Lung (tissue), 4 donors: ENCODE measurements around a stretch of chr14.

- PRO-cap: unidirectional peak, minus-strand start at chr14:90759155
- RAMPAGE, long total RNA: no peak
- RRBS: no CpG with 5 or more reads among the region's 22 CpGs
Observed at GRCh38 chr14:90758800-90760088, 57.0 kb downstream of the TTC7B start.

GRCh38 chr14:91090572-91091179 lies 23.2 kb upstream of the DGLUCY start:
- PRO-cap: no peak
- RAMPAGE, long total RNA: no peak
- RRBS: no CpG with 5 or more reads among the region's 1 CpG

DNA sequence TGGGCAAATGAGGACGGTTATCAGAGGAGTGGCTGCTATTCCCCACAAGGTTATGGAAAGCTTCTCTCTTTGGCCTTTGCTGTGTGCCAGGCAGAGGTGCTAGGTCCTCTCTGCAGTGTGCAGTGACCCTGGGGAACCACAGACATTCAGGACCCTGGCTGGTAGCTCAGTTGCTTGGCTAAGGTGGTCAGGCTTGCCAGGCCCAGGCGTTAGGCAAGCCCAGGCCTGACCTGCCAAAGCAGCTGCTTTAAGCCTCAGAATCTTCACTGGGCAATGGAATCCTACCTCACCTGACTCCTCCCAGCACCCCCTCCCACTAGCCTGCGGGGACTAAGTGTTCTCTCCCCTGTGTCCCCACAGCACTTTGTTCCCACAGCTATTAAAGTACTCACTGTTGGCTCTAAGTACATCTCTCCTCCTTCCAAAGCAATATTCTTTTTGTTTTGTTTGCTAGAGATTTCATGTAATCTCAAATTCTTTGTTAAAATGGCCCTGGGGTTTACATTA lies 44.2 kb downstream of the DGLUCY start:
- PRO-cap: no peak
- RAMPAGE, long total RNA: no peak
- RRBS: no CpG with 5 or more reads among the region's 3 CpGs

DNA sequence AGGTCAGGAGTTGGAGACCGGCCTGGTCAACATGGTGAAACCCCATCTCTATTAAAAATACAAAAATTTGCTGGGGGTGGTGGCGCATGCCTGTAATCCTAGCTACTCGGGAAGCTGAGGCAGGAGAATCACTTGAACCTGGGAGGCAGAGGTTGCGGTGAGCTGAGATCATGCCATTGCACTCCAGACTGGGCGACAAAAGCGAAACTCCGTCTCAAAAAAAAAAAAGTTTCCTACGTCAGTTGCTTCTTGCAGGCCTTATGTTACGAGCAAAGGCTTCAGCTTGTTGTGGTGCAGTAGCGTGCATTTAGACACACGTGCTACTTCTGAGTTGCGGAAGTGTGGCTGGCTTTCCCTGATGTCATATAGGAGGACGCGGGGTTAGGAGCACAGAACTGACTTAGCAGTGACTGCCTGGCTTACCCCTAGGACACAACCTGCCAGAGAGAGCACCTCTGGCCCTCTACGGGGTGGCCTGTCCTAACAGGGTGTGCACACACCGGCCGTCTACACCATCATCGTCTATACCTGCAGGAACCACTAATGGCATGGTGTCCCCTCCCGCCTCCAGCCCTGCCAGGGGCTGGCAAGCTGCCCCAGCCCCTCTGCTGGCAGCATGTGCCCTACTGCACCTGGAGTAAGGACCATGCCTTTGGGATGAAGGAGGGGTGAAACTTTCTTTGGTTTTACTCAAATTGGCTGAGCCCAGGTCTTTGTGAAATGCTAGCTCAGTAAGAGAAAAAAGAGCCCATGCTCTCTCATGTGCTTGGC lies 1.6 kb upstream of the GPR68 start:
- PRO-cap: no peak
- RAMPAGE, long total RNA: no peak
- RRBS: no CpG with 5 or more reads among the region's 19 CpGs

DNA sequence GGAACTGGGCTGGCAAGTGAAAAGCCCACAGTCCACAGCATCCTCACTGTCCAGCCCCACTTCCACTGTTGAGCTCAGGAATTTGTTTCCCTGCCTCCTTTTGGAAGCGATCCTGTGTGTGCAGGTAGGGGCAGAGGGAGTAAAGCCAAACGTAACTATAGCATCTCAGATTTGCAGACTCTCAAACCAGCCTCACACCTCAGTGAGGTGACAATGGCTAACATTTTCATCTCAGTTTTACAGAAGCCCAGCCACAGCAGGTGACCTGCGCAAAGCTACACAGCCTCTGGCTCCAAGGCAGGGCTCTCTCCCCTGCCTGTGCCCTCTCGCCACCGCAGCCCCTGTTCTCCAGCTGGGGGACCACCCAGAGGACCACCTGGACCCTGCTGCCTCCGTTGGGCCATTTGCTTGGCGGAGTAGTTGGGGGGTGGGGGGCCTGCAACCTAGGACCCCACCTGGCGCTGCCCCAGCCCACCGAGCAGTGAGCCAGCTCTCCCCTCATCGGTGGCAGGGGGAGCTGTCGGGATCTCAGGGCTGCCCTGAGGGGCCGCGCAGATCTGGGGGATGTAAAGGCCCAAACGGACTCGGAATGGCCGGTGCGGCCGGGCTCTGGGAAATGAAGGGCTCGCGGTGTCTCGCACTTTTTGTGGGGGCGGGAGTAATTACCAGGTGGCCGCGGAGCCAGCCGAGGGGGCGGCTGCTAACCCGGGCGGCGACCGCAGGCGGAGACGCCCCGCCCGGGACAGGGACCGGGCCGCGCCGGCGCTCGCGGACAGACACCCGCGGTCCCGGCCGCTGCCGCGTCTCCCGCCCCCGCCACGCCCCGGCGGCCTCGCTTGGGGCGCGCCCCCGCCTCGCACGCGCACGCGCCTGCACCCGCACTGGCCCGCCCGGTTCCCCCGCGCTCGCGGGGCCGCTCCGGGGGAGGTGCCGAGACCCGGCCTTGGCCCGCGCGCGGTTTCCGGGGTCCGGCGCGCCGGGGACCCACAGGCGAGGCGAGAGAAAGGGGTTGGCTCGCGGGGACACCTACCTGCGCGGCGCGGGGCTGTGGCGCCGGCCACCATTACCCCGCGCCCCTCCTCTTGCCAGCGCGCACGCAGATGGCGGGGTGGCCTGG lies 8.5 kb upstream of the GPR68 start:
- PRO-cap: no peak
- RAMPAGE, long total RNA: no peak
- RRBS: under 1% methylated on average over 39 of the region's 97 CpGs

GRCh38 chr14:91387539-91387966 lies 30.1 kb downstream of the CCDC88C start:
- PRO-cap: no peak
- RAMPAGE, long total RNA: no peak
- RRBS: no CpG with 5 or more reads among the region's 9 CpGs

DNA sequence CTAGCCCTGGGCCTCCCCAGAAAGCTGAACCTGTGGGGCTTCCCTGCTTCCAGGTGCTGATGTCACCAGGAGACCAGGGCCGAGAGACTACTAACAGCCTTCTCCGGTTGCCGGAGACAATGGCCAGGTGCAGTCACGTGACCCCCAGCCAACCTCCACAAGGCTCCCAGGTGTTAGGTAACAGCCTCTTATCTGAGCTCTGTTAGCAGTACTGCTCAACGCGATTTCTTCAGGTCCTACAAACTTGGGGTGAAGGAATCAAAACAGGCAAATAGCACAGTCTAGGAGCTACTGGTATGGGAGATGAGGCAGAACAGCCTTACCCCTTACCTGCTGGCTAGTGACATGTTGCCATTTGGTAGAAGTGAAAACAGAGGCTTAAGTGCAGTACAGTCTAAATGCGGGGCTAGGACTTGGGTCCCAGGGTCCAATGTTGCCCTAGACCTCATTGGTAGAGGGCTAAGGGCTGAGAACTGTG lies 3.9 kb downstream of the CCDC88C start:
- PRO-cap: no peak
- RAMPAGE, long total RNA: no peak
- RRBS: no CpG with 5 or more reads among the region's 7 CpGs

DNA sequence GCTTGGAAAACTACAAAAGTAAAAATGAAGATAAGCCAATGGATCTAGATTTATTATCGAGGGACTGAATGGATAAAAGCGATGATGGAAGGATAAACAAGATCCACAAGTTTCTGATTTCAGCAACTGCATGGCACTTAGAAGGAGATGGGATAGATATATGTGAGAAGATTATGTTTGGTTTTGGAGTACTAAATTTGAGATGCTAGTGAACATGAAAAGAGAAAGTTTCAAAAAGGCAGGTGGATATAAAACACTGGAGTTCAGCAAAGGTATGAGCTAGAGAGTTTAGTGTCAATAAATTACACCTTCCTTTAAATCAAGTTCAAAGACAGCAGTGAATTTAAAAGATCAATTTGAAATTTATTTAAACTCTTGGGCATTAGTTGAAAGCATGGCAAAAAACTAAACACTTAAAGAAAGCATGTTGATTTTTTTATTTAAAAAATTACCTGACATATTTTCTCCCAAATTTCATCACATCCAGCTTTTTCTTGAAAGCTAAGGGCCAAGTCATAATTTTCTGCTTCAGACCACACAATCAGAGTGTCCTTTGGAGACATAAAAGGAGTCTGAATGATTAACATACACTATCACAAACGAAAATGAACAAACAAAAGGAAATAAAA lies 24.8 kb downstream of the PPP4R3A start:
- PRO-cap: no peak
- RAMPAGE, long total RNA: no peak
- RRBS: no CpG with 5 or more reads among the region's 3 CpGs

DNA sequence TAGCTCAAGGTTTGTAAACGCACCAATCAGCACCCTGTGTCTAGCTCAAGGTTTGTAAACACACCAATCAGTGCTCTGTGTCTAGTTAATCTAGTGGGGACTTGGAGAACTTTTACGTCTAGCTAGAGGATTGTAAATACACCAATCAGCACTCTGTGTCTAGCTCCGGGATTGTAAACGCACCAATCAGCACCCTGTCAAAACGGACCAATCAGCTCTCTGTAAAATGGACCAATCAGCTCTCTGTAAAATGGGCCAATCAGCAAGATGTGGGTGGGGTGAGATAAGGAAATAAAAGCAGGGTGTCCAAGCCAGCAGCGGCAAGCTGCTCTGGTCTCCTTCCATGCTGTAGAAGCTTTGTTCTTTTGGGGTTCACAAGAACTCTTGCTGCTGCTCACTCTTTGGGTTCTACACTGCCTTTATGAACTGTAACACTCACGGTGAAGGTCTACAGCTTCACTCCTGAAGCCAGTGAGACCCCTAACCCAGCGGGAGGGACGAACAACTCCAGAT lies 68.6 kb upstream of the PPP4R3A start:
- PRO-cap: no peak
- RAMPAGE, long total RNA: no peak
- RRBS: no CpG with 5 or more reads among the region's 9 CpGs

DNA sequence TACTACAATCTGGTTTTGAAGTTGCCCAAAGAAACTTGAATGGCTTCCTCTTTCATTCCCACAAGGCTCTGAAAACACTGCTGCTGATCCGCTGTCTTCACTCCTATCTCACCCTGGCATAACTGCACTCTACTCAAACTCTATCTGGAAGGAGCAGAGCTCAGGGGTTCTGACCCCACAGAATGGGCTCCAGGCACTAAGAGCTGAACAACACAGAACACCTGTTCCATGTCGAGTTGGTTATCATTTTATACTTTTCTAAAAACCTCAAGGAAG lies 70.2 kb upstream of the PPP4R3A start:
- PRO-cap: no peak
- RAMPAGE, long total RNA: no peak
- RRBS: no CpG with 5 or more reads among the region's 2 CpGs

DNA sequence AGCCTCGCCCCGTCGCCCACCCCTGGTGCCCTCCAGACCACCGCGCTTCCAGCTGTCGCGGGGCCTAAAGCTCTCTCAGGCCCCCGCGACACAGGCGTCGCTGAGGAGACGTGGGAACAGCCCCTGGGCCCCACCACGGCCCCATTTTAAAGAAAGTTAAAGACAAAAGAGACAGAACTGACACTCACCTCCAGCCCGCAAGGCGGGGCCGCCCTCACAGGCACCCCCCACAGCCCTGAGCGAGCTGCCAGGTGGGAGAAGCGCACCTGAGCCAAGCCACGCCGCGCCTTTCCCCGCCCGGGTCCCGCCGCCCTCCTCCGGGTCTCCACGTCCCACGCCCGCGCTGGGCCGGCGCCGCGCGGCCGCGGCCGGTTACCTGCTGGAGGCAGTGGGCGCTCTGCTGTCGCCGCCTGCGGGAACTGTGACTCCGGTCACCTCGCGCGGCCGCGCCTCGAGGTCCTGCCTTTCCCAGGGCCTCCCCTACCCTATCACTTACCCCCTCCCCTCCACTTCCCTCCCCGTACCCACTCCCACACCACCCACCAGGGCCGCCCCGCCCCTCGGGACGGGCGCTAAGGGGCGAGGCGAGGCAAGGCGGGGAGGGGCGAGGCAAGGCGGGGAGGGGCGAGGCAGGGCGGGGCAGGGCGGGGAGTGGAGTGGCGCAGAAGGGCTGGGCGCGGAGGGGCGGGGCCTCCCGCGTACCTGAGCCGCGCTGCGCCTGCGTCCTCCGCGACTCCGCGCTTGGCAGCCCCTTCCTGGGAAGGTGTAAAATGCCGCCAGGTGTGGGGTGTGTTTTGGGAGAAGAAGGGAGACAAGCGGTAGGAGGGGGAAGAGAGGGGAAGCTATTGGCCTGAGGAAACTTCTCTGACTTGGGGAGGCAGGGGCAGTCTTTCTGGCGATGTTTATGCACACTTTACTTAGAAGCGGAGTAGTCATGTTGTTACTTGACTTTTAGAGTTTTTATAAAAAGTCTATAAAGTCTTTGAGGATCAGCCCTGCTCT lies 31.0 kb downstream of the TC2N start:
- PRO-cap: bidirectional peak, plus-strand start at position 351 of the sequence, minus-strand start at position 461 of the sequence
- RAMPAGE, long total RNA: no peak
- RRBS: 4% methylated on average over 6 of the region's 81 CpGs

- PRO-cap: no peak
- RAMPAGE, long total RNA: no peak
- RRBS: no CpG with 5 or more reads among the region's 6 CpGs
Observed at GRCh38 chr14:91964795-91965313, 17.4 kb upstream of the FBLN5 start.

DNA sequence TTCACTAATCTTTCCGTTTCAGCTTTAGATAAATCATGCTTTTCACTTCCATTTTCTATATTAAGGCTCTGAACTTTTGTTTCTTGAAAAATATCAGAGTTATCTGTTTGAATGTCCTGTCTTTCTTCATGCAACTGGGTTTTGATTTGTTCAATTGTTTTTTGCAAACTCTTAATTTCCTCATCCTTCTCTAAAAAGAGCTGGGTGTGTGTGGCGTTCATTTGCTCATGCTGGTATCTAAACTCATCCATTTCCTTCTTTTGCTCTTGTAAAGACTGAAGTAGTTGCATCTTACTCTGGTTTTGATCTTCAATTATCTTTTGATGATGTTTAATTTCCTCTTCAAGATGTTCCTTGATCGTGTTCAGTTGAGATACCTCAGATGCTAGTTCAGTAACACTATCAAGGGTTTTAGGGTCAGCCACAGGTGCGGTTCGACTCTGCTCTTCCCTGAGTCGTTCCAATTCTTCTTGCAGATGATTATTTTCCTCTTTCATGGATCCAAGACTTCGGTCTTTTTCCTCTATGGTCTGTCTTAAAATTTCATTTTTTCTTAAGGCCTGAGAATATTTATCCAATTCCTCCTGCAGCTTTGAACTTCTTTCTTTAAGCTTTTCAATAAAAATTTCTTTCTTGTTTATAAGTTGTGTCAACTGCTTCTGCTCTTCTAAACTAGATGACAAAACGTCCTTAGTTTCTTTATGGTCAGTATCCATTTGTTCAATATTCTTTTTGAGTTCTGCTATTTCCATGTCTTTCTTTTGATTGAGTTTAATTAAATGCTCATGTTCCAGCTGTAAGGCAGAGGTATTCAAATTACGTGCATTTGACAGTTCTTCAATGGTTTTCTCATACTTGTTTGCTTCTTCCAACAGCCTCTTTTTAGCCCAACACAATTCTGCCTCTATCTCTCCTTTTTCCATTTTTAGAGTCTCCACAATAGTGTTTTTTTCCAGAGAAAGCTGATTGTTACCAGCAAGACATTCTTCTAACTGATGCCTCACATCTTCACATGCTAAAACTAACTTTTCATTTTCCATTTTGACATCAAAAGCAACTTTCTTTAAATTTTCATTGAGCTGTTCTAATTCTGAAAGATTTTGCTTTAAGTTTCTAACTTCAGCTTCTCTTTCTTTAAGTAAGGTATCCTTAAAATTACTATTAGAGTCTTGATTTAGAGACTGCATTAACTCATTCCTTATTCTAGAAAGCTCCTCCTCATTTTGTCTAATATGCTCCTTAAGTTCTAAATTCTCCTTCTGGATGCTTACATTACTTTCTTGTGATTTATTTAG lies 34.5 kb downstream of the TRIP11 start:
- PRO-cap: no peak
- RAMPAGE, long total RNA: no peak
- RRBS: no CpG with 5 or more reads among the region's 9 CpGs

DNA sequence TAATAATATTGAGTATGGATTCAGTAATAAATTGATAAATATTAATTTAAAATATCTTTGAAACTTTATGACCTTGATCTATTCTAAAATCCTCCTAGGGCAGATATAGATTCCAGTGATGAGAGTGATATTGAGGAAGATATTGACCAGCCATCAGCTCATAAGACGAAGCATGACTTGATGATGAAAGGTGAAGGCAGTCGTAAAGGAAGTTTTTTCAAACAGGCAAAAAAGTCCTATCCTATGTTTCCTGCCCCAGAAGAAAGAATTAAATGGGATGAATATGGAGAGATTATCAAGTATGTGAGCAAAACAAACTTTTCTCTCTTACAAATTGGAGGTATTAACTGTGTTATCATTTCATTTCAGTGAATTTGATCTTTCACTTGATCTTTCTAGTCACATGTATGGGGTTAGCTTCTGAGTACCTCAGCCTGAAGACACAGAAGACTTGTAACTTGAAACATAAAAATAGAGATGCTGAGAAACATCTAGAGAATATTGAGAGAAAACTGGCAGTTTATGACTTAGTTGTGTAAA lies 33.3 kb downstream of the CPSF2 start:
- PRO-cap: no peak
- RAMPAGE, long total RNA: no peak
- RRBS: no CpG with 5 or more reads among the region's 2 CpGs

- PRO-cap: no peak
- RAMPAGE, long total RNA: no peak
- RRBS: no CpG with 5 or more reads among the region's 18 CpGs
Observed at GRCh38 chr14:92287107-92287526, 35.8 kb upstream of the SLC24A4 start.

DNA sequence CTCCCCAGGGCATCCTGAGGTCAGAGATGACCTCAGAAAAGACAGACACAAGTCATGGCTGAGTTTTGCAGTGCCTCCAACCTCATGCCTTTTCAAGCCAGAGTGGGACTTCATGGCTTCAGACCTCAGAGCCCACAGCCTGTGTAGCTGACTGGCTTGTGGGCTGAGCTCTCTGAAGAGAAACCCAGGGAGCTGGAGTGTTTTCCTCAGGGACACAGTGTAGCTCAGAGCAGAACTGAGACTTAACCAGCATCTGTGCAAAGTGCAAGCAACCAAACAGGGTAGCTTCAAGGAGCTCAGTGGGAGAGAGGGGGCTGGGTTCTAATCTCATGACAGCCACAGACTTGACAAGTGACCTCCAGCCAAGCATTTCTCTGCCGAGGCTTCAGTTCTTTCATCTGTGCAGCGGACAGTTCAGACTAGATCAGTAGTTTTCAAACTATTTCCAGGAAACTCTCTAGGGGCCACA lies 80.1 kb downstream of the LGMN start:
- PRO-cap: no peak
- RAMPAGE, long total RNA: no peak
- RRBS: no CpG with 5 or more reads among the region's 2 CpGs

GRCh38 chr14:92669046-92669767 lies 79.2 kb downstream of the LGMN start:
- PRO-cap: no peak
- RAMPAGE, long total RNA: no peak
- RRBS: no CpG with 5 or more reads among the region's 7 CpGs

DNA sequence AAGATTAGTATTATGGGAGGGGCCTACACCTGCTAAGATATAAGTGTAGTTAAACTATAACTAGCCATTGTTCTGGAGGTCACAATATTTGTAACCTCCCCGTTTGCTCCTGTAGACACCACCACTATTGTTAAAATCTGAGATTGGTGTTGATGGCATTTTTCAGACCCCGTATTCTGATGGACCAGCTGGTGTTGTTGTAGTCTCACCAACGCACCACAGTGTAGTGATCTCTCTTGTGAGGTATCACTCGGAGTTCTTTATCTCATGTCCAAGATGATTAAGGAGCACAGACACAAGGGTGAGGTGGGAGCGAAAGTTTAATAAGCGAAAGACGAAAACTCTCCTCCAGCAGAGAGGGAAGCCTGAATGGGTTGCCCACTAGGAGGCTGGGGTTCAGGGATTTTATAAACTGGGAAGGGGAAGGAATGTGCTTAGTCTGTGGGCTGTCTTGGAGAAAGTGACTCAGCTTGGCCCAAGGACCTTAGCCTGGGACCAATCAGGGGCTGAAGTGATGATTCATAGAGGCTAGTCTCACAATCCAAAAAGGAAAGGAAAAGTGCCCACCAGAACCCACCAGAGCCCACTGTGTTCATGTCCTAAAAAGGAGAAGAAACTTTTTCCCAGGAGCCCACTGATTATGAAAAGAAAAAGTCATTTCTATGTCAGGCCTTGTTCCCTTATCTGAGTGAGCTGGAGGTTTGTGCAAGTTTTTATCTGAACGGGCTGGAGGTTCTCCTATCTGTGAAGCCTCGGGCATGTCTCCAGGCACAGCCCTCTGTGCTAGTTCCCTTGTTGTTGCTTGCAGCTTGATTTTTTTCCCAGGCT lies 8.5 kb upstream of the GOLGA5 start:
- PRO-cap: no peak
- RAMPAGE, long total RNA: no peak
- RRBS: no CpG with 5 or more reads among the region's 9 CpGs

DNA sequence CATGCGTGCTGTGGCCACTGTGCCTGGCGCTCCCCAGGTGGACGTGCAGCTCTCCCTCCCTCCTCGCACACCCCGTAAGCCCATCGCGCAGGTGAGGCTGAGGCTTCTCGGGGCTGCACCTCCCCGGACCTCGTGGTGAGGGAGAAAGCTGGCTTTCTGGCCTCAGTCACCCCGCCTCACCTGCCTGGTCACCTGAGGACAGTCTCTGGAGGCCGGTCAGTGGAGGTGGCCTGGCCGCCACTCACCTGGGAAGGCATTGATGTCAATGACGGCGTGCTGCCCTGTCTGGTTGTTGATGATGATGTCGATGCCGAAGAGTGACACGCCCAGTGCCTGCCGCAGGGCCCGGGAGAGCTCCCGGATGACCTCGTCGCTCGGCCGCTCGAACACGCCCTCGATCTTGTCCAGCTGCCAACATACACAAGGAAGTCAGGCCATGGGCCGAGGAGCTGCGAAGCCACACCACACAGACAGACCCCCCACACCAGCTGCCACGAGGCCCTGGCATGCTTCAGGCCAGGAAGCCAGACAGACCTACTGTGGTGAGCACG lies 23.2 kb downstream of the CHGA start:
- PRO-cap: no peak
- RAMPAGE, long total RNA: no peak
- RRBS: no CpG with 5 or more reads among the region's 32 CpGs

GRCh38 chr14:92986214-92986838 lies 63.4 kb downstream of the CHGA start:
- PRO-cap: no peak
- RAMPAGE, long total RNA: no peak
- RRBS: no CpG with 5 or more reads among the region's 5 CpGs